HepG2 (cell line): ENCODE measurements around a stretch of chr9.

DNA sequence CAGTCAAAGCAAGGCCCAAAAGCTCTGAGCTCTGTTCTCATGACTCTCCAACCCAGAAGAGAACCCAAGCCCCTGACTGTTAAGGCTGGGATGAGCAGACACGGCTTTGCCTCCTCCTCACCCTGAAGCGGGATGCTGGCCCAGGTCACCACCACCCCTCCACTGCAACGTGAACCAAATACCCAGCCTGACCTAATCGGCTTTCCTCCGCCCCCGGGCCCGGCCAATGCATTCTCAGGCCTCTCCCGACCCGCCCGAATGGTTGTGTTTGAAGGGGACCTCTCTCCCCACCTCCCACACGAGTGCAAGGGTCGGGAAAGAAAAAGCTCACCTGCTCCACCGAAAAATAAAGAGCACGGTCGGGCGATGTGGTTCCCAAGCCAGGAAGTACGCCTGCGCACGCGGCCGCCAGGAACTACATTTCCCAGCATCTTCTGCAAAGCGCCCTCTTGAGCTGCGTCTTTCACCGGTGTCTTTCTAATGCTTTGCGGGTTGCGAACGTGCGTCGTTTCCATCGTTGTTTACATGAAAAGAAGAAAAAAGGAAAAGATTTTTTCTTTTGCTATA, 44.6 kb downstream of the ZFP37 start:
- RRBS, 2 experiments: no CpG with 5 or more reads among the region's 30 CpGs
CAGE:
- cytosol, long polyA minus RNA: start-site peak on the minus strand centred at position 370 of the sequence, 44 bp wide, 28 reads
- cytosol, long polyA plus RNA: no peak
- long polyA plus RNA: start-site peak on the minus strand centred at position 362 of the sequence, 31 bp wide, 85 and 190 reads in 2 replicates
- nucleus, long polyA minus RNA: no peak
- nucleus, long polyA plus RNA: start-site peak on the minus strand centred at position 370 of the sequence, 19 bp wide, 124 and 84 reads in 2 replicates

DNA sequence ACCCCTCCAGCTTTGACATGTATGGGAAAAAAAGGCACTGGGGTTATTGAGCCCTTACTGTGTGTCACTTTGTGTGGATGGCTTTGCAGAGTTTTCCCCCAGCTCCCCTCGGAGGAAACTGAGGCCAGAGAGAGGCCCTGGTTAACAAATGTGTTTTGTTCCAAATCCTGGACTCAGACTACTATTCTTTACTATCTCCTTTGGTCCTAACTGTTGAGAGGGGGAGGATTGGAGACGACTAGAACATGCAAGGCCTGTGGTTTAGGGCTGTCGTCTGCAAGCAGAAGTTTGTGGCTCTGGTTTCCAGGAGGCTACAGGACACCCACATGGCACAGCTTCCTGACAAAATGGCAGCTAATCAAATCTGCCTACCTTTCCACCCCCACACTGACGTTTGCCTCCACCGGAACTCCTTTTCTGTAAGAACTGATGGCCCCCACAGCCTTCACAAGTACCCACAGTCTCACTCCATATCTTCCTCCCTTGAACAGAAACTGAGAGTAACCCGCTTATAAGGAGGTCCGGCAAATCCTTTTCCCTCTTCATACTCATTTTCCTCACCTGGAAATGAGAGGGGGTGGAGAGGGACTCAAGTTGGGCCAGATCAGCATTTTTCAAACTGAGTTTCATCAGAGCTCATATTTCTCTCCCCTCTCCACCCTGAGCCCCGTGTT, 5.1 kb downstream of the SLC31A2 start:
- RRBS, 2 experiments: 100% methylated on average over 2 of the region's 8 CpGs; no CpG with 5 or more reads in 1 of the 2 experiments
CAGE:
- cytosol, long polyA minus RNA: no peak
- cytosol, long polyA plus RNA: no peak
- long polyA plus RNA: no peak
- nucleus, long polyA minus RNA: no peak
- nucleus, long polyA plus RNA: no peak

GRCh38 chr9:113162962-113164136, 12.5 kb downstream of the SLC31A2 start:
- RRBS, 2 experiments: no CpG with 5 or more reads among the region's 7 CpGs
CAGE:
- cytosol, long polyA minus RNA: start-site peak on the plus strand at chr9:113163378-113163458, 8 reads
- cytosol, long polyA plus RNA: no peak
- long polyA plus RNA: no peak
- nucleus, long polyA minus RNA: no peak
- nucleus, long polyA plus RNA: no peak

DNA sequence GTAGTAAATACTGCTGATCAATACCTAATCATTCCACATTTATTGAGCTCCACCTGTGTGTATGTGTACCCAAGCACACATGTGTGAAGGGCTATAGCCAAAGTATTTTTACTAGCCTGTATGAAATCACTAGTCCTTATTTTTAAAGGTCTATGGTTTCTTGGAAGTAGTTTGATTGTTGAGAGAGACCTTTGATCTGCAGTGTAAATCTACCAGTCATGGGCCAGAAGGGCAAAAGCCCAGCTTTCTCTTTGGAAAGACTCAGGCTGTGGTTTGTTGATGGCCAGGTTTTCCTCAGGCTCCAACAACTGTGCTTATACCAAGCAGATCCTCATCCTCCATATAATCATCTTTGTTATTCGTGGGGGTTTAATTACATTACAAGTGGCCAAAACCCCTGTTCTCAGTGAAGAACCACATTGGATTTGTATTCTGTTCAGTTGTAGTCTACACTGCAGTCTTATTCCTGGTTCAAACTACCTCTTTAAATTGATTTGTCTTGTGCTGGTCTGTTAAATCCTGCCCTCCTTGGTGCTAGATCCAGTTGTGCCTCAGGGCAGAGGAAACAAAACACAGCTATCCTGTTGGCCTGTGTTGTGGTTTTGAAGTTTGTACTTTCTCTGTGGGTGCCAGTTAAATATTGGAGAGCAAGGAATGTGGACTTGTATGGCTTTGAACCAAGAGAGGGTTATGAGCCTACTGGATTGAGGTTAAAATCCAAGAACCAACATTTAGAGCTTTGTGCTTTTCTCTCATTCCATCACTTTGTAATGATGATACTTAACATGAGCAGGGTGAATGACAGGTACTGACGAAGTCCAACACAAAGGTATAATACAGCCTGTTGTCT, 13.3 kb downstream of the CDC26 start:
- RRBS, 2 experiments: no CpG with 5 or more reads among the region's 2 CpGs
CAGE:
- cytosol, long polyA minus RNA: no peak
- cytosol, long polyA plus RNA: no peak
- long polyA plus RNA: no peak
- nucleus, long polyA minus RNA: no peak
- nucleus, long polyA plus RNA: no peak

DNA sequence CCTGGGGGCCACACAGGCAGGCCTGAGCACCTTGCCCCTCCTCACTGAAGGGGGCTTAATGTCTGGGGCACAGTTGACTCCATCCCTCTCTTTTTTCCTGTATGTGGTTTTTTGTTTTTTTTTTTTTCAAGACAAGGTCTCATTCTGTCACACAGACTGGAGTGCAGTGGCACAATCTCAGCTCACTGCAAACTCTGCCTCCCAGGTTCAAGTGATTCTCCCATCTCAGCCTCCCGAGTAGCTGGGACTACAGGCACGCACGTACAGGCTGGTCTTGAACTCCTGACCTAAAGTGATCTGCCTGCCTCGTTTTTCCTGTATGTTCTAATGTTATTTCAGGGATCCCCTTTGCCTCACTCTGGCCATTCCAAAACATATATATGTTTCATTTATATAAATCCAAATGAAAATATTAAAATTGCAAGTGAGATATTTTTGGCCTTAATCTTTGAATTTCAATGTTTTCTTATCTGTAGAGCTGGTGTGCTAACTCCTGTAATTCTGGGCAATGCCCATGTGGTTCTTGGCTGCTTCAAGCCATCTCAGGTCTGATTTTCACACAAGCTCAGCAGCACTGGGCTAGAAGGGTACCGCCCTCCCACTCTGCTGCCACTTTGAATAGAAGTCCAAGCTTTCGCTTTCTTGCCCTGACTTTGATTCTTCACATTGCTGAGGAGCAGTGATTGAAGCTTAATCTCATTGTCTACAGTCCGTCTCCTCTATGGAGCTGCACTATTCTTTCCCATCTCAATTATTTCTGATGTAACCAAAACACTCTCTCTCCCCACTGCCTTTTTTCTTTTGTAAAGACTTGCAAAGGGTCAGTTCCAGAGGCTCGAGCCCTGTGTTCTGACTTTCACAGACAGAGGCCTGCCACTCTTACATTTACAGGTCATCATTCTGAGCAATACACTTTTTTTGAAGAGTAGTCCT, 12.6 kb upstream of the RNF183 start:
- RRBS, 2 experiments: no CpG with 5 or more reads among the region's 8 CpGs
CAGE:
- cytosol, long polyA minus RNA: no peak
- cytosol, long polyA plus RNA: no peak
- long polyA plus RNA: no peak
- nucleus, long polyA minus RNA: no peak
- nucleus, long polyA plus RNA: no peak

GRCh38 chr9:113378794-113379664, 2.2 kb upstream of the HDHD3 start:
- RRBS, 2 experiments: no CpG with 5 or more reads among the region's 22 CpGs
CAGE:
- cytosol, long polyA minus RNA: no peak
- cytosol, long polyA plus RNA: no peak
- long polyA plus RNA: no peak
- nucleus, long polyA minus RNA: no peak
- nucleus, long polyA plus RNA: no peak

DNA sequence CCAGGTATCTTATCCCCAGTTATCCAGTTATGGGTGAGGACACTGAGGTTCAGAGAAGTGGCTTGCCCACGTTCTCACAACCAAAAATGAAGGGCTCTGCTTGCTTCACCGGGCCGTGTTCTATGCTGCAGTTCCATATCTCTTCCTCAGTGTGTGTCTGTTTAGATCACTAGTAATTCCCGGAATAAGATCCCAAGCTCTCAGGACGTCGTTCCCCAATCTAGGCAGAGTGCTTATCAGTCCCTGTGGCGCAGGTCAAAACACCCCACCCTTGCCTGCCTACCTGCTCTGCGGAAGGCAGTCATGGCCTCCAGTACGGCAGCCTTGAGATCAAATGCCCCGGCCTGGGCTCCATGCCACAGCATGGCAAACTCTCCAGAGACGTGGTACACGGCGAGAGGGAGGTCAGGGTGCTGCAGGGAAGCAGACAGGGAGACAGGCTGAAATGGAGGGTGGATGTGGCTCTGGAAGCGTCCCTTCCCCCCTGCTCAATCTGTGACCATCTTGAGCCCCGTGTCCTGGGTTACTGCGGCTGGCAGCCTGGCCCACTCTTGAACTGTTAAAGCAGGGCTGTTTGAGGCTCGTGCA, 12.0 kb upstream of the HDHD3 start:
- RRBS, 2 experiments: no CpG with 5 or more reads among the region's 17 CpGs
CAGE:
- cytosol, long polyA minus RNA: no peak
- cytosol, long polyA plus RNA: no peak
- long polyA plus RNA: no peak
- nucleus, long polyA minus RNA: no peak
- nucleus, long polyA plus RNA: no peak

- RRBS, 2 experiments: no CpG with 5 or more reads among the region's 17 CpGs
CAGE:
- cytosol, long polyA minus RNA: no peak
- cytosol, long polyA plus RNA: no peak
- long polyA plus RNA: no peak
- nucleus, long polyA minus RNA: no peak
- nucleus, long polyA plus RNA: no peak
These were observed 24.9 kb downstream of the RGS3 start for GRCh38 chr9:113488166-113489013.

GRCh38 chr9:113492139-113492830, 28.8 kb downstream of the RGS3 start:
- RRBS, 2 experiments: no CpG with 5 or more reads among the region's 9 CpGs
CAGE:
- cytosol, long polyA minus RNA: no peak
- cytosol, long polyA plus RNA: no peak
- long polyA plus RNA: no peak
- nucleus, long polyA minus RNA: no peak
- nucleus, long polyA plus RNA: no peak

- RRBS, 2 experiments: 54 to 66% methylated on average over 6 of the region's 14 CpGs
CAGE:
- cytosol, long polyA minus RNA: start-site peak on the plus strand at chr9:113505257-113505263, 102 reads
- cytosol, long polyA plus RNA: start-site peak on the plus strand at chr9:113505210-113505263, 131 and 113 reads in 2 replicates
- long polyA plus RNA: no peak
- nucleus, long polyA minus RNA: no peak
- nucleus, long polyA plus RNA: start-site peak on the plus strand at chr9:113505257-113505278, 175 and 217 reads in 2 replicates
These were observed 41.4 kb downstream of the RGS3 start for GRCh38 chr9:113504505-113505677.

DNA sequence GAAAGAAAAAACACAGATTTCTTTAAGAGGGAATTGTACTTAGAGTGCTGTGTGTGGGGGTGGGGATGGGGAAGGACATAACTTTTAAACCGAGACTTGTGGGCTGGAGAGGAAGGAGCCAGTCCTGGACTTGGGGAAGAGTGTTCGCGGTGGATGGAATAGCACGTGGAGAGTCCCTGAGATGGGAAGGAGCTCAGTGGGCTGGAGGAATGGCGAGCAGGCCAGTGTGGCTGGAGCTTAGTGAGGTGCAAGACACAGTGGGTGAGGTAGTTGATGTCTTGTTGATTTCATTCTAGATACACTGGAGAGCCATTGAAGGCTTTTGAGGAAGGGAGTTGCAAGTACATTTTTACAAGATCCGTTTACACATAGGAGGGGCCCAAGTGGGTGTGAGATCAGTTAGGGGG, 78.5 kb downstream of the RGS3 start:
- RRBS, 2 experiments: no CpG with 5 or more reads among the region's 6 CpGs
CAGE:
- cytosol, long polyA minus RNA: start-site peak on the plus strand centred at position 119 of the sequence, 92 bp wide, 13 reads
- cytosol, long polyA plus RNA: no peak
- long polyA plus RNA: no peak
- nucleus, long polyA minus RNA: no peak
- nucleus, long polyA plus RNA: no peak

DNA sequence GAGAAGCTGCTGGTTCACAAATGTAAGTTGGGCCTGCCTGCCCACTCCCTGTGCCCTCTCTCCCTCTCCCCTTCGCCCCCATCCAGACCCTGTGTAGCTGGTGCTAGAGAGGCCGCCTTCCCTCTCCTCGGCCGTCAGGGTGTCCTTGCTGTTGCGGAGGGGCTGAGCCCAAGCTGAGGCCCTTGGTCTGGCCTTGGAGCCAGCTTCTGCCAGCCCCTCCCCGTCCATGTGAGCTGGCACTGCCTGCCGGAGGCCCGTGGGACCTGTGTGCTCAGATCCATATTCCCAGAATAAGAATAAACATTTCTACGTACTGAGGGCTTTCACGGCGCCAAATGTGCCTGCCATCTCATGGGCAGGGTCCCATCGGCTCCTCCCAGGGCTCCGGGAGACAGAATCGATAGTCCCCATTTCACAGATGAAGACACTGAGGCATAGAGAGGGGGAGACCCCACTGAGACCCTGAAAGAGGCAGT, 131.5 kb downstream of the RGS3 start:
- RRBS, 2 experiments: 100% methylated on average over 2 of the region's 14 CpGs; no CpG with 5 or more reads in 1 of the 2 experiments
CAGE:
- cytosol, long polyA minus RNA: no peak
- cytosol, long polyA plus RNA: no peak
- long polyA plus RNA: no peak
- nucleus, long polyA minus RNA: no peak
- nucleus, long polyA plus RNA: no peak

DNA sequence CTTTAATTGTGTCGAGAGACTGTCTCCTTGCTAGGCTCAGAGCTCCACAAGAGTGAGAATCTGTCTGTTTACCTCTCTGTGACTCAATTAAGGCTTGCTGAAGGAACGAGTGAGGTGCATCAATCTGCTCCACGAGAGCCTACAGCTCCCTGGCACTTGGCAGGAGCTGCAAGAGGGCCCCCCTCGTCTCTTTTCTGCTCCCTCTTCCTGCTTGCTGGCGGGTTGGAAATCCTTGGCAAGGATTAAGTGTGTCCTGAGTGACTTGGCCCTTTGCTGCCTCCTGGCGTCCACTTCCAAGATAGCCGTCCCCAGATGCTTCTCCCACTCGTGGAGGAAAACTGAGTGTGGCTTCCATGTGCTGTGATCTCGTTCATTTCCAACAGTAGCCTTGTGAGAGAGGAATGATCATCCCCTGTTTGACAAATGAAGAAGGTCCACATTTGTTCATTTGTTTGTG, 191.8 kb downstream of the RGS3 start:
- RRBS, 2 experiments: no CpG with 5 or more reads among the region's 9 CpGs
CAGE:
- cytosol, long polyA minus RNA: no peak
- cytosol, long polyA plus RNA: no peak
- long polyA plus RNA: no peak
- nucleus, long polyA minus RNA: no peak
- nucleus, long polyA plus RNA: no peak

DNA sequence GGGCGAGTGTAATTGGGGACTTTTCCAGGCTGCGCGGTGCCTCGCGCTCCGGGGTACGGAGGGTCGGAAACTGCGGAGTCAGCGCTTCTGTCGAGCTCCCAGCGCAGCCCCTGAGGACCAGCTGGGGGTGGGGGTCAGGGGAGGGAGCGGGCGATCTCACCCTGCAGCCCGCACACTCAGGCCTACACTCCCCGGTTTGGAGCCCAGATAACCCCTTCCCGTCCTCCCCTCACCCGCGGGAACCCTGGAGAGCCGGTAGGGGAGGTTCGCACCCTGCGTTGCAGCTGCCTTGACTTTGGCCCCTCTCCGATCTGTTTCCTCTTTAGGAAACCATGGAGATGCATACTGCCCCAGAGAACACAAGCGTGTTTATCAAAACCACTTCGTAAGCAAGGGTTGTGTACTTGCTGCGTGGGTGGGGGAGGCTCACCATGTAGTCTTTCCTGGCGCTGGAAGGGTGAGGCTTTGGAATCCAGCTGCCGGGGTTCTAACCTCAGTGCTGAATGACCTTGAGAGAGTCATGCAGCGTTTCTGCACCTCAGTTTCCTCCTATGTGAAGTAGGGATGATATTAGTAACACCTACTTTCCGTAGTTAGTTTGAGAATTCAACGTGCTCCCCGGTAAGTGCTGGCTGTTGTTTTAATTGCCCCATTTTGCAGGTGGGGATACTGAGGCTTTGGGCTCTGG, 188.1 kb upstream of the ZNF618 start:
- RRBS, 2 experiments: 4 to 18% methylated on average over 5 to 6 of the region's 32 CpGs
CAGE:
- cytosol, long polyA minus RNA: no peak
- cytosol, long polyA plus RNA: no peak
- long polyA plus RNA: no peak
- nucleus, long polyA minus RNA: no peak
- nucleus, long polyA plus RNA: no peak

DNA sequence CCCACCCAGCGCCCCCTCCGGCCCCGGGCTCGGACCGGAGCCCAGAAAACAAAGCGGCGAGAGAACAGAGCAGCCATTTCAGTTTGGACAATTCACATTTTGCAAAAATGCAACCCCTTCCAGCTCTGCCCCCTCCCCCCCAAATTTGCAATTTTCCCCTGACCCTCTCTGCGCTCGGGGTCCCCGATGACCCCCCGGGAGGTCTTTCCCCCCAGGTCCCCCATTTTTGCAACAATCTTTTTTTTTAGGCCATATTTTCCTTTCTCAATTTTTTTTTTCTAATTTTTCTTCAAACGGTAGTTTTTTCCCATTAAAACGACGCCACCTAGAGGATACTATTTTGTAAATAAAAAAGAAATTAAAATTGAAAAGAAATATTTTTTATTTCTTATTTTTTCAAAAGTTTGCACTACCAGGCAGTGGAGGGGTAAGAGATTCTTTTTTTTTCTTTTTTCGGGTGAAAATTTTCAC, 562 bp downstream of the ZNF618 start:
- RRBS, 2 experiments: 0% methylated on average over 2 of the region's 15 CpGs; no CpG with 5 or more reads in 1 of the 2 experiments
CAGE:
- cytosol, long polyA minus RNA: no peak
- cytosol, long polyA plus RNA: no peak
- long polyA plus RNA: no peak
- nucleus, long polyA minus RNA: no peak
- nucleus, long polyA plus RNA: no peak

DNA sequence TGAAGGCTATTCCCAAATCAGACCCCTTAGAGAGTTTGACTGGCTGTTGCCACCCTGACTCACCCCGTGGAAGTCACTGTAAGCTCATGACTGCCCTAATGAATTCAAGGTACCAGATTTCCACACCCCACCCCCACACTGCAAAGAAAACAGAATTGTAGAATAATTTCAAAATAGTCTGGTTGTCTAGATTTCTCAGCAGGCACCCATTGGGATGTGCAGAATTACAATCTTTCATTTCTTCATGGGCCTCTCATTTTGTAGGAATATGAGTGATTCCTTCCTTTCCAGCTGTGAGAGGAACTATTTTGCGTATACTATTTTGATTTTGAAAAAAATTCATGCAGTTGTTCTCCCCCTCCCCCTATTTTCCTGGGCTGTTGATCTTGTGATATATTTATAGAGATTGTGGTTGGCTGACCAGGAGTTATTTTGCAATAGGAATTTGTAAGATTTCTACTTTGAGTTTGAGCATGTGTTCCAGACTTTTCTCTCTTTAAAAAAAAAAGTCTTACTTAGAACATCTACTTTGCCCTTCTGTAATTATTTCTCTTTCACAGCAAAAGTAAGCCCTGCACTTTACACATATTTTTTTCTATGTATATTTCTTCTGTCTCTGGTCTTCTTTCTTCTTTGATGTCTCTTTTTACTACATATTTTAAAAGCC, 79.2 kb downstream of the ZNF618 start:
- RRBS, 2 experiments: no CpG with 5 or more reads among the region's 2 CpGs
CAGE:
- cytosol, long polyA minus RNA: no peak
- cytosol, long polyA plus RNA: no peak
- long polyA plus RNA: no peak
- nucleus, long polyA minus RNA: no peak
- nucleus, long polyA plus RNA: no peak

- RRBS, 2 experiments: 80% methylated on average over 1 of the region's 10 CpGs; no CpG with 5 or more reads in 1 of the 2 experiments
CAGE:
- cytosol, long polyA minus RNA: no peak
- cytosol, long polyA plus RNA: no peak
- long polyA plus RNA: no peak
- nucleus, long polyA minus RNA: no peak
- nucleus, long polyA plus RNA: no peak
These were observed 89.1 kb downstream of the AMBP start for GRCh38 chr9:113988957-113989408.

GRCh38 chr9:114055048-114055330, 23.1 kb downstream of the AMBP start:
- RRBS, 2 experiments: 71 to 76% methylated on average over 7 of the region's 13 CpGs
CAGE:
- cytosol, long polyA minus RNA: no peak
- cytosol, long polyA plus RNA: no peak
- long polyA plus RNA: no peak
- nucleus, long polyA minus RNA: no peak
- nucleus, long polyA plus RNA: no peak

DNA sequence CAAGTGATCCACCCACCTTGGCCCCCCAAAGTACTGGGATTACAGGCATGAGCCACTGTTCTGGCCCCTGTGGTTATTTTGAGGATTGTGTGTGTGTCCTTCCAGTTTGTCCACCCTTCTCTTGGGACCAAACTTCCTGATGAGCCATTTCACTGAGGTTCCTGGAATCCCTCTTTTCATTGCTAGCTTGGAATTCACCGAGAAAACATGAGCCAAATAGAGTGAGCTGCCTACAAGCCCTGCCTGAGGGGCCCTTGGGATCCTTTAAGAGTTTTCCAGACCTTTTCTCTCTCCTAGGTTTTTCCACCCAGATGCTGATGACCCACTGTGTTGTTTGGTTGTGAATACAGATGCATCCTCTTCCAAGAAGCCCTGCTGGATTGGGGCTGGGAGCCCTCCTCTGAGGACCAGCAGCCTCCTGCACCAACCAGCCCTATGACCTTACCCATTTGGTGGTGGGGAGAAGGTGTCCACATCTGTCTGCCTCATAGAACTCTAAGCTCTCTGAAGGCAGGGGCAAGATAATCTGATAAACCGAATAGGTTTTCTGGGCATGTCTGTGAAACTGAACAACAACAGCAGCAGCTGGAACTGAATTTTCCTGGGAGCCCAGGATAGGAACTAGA, 13.3 kb upstream of the KIF12 start:
- RRBS, 2 experiments: no CpG with 5 or more reads among the region's 2 CpGs
CAGE:
- cytosol, long polyA minus RNA: no peak
- cytosol, long polyA plus RNA: no peak
- long polyA plus RNA: no peak
- nucleus, long polyA minus RNA: no peak
- nucleus, long polyA plus RNA: no peak

DNA sequence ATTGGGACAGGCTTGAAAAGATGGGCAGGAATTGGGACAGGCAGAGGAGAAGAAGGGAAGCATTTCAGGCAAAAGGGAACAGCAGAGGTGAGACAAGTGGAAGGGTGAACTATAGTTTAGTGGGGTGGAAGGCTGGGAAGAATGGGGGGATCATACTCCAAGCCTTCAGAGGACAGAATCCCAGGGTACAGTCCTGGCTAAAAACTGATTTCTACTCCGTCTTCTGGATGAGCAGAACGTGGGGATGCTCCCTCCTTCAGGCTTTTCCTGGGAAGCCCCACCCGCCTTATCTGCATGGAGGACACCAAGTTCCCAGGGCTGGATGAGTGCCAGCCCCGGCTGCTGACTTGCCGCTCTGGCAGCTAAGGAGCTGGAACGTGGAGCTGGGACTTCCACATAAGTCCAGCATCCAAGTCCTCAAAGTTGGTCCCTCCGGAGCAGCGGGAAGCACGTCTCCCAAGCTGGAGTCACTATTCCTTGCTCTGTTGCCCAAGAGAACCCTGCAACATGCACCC, 14.0 kb upstream of the KIF12 start:
- RRBS, 2 experiments: 56 to 60% methylated on average over 3 of the region's 9 CpGs
CAGE:
- cytosol, long polyA minus RNA: no peak
- cytosol, long polyA plus RNA: no peak
- long polyA plus RNA: no peak
- nucleus, long polyA minus RNA: no peak
- nucleus, long polyA plus RNA: no peak